Rectum (tissue), 1 donor: ENCODE measurements around the genes UCK2, POGK and CREG1.

DNA sequence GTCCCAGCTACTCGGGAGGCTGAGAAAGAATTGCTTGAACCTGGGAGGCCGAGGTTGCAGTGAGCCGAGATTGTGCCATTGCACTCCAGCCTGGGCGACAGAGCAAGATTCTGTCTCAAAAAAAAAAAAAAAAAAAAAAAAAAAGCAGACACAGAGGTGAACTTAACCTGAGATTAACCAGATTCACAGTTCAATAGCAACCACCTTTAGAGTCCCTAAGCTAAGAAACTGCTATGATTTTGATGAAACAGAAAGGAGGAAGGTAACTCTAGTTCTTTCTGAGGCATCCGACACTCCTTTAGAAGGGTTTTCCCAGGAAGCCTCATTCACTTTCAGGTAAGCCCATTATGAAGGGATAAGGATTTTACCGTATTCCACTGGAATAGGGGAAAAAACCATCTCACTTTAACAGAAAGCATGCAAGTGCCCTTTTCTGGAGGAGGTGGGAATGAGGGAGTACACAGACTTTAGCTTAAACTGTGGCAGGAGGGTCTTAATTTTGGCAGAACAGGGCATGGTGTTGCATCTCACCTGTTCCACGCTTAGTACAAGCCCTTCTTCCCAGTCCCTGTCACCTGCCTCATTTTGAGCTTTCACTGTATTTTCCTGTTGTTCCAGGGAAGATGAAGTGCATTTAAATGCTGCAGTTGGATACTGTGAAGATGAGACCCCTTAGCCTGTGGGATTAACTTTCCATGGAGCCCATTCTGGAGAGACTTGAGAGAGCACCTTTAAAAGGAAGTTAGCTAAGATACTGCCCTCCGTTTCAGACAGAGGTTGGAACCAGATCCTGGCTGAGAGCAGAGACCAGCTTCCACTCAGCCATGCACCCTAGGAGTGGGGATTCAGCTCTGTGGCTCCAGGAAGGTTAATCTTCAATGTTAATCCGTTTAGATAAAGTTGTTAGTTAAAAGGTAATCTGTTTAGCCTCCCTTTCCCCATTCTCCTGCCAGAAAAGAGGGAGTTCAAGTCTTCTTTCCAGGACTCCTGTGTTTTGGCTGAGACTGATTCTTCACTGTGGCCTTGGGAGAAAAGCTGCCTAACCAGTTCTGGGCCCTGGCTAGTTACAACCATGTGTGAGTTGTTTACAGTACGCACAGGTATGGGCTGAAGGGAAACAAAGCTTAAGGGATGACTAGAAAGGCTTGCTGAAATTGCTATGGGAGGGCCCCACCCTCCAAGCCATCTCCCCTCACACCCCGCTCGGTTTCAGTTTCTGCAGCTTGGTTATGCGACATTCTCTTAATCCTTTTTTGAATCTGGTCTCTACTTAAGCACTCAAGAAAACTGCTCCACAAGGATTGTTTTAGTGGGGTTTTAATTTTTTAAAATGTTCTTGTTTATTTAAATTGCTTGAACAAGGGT is 42.6 kb downstream of the PBX1 start:
- PRO-cap = bidirectional peak, plus-strand start at position 1,212 of the sequence, minus-strand start at position 1,017 of the sequence

GRCh38 chr1:164765580-164766156 is 206.7 kb downstream of the PBX1 start:
- PRO-cap = no peak

DNA sequence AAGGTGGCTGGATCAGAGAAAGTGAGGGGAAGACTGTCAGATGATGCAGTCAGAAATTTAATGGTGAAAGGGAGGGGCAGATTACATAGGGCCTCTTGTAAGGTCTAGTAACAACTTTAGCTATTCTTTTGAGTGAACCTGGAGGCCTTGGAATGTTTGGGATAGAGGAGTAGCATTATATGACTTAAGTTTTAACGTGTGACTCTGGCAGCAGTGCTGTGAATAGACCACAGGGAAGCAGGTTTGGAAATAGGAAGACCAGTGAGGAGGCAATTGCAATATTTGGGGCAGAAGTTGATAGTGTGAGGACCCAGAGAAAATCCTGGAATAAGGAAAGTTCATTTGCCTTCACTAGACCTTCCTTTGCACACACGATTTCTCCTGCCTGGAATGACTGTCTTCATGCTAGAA is 302.9 kb downstream of the PBX1 start:
- PRO-cap = no peak

GRCh38 chr1:165281146-165281345 is 75.5 kb downstream of the LMX1A start:
- PRO-cap = unidirectional peak, minus-strand start at chr1:165281209

DNA sequence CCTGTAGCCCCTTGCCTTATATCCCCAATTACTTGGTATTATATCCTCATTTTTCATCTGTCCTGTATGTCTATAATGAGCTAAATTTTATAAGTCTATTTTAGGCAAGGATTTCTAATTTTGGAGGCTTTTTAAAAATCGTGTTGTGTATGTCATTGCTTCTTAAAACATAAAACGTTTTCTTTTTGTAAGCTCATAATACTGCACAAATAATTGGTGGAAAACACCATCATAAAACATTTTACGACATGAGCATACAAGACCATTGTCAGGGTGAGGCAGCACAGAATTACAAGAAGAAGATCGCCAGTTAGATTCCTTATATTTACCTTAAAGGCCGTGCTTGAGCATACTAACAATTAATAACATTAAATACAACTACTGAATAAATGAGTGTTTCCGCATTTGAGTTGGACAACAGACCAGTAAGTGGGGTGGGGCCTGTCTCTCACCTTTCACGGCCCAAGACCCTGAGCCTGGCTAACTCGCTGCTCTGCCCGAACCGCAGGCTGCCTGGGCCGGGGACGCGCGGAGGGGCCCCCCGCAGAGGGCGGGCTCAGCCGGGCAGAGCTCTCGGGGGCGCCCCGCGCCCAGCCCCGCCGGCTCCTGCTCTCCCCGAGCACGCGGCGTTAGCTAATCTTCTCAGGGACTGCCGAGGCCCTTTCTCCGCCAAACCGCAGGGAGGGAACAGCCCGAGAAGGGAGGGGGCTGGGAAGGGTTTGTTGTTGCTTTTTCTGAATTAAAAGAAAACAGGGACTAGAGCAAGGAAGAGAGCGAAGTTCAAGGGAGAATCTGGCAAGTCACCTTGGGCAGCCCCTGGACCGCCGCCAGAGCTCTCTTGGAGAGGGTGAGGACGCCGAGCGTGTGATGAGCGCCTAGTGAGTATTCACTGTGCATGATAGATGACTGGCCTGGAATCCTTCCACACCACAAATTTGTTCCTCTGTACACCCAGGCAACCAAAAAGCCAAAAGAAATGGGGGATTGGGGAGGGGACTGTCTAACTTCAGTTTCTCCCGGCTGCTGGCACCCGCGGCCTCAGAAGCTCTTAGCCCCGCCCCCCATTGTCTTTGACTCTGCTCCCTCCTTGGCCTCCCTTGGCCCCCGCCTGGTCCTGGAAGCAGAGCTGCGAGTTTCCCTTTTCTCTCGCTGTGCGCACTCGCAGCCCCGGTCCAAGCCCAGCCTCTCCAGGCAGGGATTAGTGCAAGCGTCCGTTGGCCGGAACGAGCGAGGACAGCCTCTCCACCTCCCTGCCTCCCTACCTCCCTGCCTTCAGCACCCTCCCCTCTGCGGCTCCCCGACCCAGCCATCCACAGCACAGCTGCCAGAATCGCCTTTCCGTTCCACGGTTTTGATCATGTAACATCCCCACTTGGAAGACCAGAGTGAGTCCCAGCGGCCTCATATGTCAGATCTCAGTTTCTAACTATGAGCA is 19.6 kb upstream of the LMX1A start:
- PRO-cap = unidirectional peak, plus-strand start at position 286 of the sequence; bidirectional peak, plus-strand start at position 970 of the sequence, minus-strand start at position 818 of the sequence; bidirectional peak, plus-strand start at position 1,158 of the sequence, minus-strand start at position 1,050 of the sequence

DNA sequence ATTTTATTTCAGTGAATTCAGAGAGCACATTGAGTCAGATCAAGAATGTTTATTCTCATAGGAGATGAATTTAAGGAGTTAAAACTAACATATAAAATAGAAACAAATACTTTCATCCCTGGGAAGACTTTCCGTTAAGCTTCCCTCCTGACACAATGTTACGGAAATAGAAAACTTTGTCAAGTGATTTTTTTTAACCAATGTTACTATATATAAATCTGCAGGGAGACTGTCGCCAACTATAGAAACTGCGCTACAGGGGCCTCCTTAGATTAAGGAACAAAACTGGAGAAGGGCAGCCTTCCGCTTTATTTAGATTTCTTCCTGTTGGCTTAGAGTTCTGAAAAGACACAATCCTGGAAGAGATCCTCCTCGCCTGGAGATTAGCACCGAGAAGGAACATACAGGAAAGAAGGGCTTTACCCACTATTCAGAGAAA is 1.4 kb downstream of the MGST3 start:
- PRO-cap = no peak

DNA sequence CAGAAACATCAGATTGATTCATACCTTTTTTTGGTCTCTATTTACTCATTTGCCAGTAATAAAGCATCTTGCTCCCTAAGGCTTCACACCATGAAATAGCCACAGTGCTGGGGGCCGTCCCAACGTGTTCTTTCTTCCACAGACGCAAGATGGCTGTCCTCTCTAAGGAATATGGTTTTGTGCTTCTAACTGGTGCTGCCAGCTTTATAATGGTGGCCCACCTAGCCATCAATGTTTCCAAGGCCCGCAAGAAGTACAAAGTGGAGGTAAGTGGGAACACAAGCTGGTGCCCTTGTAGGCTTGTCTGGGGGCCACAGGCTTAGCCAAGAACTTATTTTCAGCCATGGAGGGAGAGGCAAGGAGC is 18.6 kb downstream of the MGST3 start:
- PRO-cap = unidirectional peak, plus-strand start at position 141 of the sequence

DNA sequence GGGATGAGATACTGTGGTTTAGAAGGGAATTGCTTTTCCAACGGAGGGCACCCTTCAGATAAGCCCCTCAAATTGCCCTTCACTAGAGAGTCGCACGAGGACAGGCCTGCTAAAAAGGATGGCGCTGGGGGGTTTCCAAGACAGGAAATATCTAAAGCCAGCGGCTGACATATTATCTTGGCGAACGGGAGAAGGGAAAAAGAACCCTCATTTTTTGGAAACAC is 527 bp upstream of the UCK2 start:
- PRO-cap = no peak

GRCh38 chr1:165827417-165828290 is at the start of gene UCK2:
UCK2 (plus strand) TSS chr1:165827614.
- PRO-cap = bidirectional peak, plus-strand start at chr1:165827631, minus-strand start at chr1:165827495; bidirectional peak, plus-strand start at chr1:165827930, minus-strand start at chr1:165827972; bidirectional peak, plus-strand start at chr1:165828441, minus-strand start at chr1:165828076

DNA sequence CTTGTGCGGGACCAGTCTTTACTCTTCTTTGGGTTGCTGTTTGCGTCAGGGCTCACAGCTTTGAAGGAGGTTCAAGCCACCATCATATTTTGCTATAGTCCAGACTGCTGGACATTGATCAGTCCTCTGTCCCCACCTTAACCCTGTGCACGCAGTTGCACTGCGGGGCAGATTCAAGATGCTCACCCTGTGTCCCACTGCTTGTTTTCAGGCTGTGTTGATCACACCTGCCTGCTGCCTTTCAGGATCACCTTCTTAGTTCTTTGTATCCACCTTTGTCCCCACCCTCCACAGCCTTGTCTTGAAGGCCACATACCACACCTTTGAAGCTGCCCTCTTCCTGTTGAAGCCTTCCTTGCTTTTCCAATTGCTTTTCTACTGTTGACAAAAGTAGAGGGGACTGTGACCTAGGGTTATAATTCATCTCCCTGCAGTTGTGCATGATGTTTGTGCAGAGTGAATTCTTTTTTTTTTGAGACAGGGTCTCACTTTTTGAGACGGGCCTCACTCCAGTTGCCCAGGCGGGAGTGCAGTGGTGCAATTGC is 32.6 kb downstream of the UCK2 start:
- PRO-cap = unidirectional peak, minus-strand start at position 257 of the sequence

DNA sequence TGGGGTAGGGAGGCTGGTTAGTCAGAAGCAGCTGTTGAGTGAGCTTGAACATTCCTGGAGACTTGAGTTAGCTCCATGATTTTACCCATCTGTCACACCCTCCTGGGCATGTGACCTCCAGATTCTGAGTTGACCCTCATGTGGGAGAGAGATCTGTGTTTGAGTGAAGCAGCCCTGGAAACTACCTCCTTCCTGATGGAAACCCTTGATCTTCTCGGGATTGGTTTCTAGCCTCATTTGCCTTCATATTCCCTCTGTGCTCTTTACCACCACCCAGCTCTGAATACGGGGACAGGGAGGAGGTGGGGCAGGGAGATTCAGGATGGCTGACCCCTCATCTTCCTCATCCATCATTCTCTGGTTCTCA is 71.6 kb downstream of the UCK2 start:
- PRO-cap = no peak

DNA sequence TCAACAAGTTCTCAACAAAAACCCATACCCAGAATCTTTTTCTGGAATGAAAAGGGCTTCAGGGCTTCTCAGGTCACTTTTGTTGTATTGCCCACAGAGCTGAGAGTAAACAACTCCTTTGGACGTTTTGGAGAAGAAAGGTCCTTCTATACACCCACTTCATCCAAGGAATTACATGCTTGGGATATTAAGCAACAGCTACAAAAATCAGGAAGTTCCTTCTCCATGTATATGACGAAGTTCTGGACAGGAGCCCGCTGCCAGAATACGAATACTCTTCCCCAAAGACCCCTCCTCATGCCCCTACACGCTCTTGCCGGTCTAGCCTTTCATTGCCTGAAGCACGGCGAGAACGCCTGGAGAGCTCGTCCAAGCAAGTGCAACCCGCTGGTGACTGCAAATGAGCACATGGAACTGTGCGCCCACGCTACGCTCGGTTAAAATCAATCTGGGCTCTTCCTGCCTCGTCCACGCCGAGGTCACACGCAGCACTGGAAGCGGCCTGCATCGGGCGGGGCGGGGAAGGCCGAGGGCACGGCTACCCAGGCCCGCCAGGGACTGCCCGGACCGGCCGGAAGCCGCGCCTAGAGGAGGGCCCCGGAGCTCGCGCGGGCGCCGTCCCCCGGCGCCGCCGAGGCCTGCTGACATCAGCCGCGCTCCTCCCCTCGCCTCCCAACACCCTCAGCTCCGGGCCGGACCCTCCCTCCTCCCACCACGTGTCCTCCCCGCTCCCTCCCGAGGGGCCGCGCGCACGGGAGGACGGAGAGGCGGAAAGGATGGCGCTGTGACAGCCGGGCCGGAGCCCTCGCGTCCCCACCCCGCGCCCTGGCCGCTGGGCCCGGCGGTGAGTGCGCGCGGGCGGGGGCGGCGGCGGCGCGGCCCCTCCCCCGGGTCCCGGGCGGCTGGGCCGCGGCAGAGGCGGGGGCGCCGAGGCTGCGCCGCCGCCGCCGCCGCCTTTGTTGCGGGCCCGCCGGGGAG is at the start of gene POGK:
Gene POGK, plus strand, starts transcription at position 715 of the 978 bp plus-strand sequence.
- PRO-cap = bidirectional peak, plus-strand start at position 762 of the sequence, minus-strand start at position 560 of the sequence

GRCh38 chr1:166902139-166902771 is 26.2 kb upstream of the TADA1 start:
- PRO-cap = unidirectional peak, plus-strand start at chr1:166902566

- PRO-cap = no peak
These were observed 34.6 kb downstream of the POU2F1 start for GRCh38 chr1:167255075-167255832.

DNA sequence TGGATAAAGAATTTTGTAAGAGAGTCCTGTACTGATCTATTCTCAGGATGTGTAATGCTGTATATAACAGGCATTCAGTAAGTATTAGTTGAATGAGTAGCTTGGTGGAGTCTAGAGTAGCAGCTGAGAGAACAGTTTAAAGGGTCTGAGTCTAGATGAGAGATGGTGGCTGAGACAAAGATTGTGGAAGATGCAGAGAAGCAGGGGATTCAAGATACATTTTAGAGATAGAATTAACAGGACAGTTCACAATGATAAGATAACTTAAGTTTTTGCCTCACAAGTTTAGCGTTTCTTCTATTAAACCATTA is 44.4 kb downstream of the POU2F1 start:
- PRO-cap = no peak

- PRO-cap = no peak
These were observed 84.9 kb downstream of the CD247 start for GRCh38 chr1:167433227-167434114.

DNA sequence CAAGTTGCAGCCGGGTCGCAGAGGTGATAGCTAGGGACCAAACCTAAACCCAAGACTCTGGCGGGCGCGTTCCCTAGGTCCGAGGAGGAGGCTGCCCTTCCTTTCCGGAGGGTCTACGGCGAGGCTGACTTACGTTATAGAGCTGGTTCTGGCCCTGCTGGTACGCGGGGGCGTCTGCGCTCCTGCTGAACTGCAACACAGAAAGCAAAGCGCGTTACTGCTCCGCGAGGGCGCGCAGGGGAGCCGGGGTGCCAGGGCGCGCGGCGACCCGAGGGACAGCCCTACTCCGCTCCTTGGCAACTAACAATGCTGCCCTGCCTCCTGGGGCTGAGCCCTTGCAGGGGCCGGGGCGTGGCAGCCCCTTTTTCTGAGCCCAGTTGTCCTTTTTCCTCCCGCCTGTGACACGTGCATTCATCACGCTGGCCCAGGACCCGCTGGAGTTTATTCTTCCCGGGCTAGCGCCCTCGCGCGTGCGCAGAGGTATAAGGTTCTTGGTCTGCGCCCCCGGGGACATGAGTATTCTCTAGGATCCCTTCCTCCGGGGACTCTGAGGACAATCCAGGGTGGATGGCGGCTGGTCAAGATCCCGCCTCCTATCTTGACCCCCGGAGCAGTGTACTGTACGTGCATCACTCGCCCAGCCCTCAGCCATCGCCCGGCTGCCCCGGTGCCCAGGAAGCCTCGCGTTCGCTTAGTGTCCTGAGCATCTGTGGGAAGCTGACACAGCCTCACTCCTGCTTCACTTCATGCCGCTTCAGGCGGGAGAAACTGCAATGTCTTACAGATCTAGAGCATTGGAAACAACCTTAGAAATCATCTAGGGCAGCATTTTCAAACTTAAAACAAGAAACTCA is 78.9 kb downstream of the CD247 start:
- PRO-cap = no peak

DNA sequence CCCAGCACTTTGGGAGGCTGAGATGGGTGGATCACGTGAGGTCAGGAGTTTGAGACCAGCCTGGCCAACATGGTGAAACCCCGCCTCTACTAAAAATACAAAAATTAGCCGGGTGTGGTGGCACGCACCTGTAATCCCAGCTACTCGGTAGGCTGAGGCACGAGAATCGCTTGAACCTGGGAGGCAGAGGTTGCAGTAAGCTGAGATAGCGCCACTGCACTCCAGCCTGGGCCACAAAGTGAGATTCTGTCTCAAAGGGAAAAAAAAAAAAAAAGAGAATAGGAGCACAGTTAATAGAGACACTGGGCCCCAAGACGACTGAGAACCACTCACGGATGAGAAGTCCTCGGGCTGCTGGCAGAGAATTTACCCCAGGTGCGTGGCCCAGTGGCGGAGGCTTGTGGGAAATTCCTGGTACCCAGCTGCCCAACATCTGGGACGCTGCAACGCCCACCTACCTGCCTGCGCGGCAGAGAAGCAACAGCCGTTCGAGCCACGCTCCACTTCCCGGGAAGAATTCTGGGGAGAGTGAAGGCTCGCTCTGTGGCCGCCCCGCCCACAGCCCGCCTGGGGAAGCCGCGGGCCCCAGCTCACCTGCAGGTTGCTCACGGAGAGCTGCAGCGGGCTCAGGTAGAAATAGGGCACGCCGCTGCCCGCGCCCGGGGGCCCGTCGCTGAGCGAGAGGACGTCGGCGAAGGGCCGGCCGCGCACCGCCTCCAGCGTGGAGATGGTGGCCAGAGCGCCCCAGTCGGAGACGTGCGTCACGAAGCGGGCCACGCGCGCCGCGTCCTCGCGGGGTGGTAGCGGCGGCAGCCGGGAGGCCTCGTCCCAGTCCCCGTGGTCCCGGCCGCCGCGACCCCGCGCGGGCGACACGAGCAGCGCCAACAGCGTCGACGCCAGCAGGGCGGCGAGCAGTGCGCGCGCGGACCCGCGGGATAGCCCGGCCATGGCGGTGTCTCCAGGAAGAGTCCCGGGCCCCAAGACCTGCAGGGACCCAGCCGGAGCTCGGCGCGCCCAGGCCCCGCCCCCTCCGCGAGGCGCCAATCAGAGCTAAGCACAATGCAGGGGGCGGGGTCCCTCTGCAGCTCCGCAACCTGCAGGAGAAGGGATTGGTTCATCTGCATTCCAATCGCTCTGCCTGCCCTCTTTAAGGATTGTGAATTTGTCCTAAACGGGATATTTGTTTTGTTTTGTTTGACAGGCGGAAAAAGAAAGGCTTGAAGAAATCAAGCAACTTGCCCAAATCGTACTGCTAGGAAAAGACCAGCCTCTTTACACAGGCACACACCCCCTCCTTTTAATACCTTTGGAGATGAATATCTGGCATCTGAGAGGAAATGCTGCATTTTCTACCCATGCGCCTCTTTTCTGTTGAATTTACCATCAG is at the start of gene CREG1:
Gene CREG1, minus strand, starts transcription at position 969 of the 1,387 bp plus-strand sequence.
- PRO-cap = bidirectional peak, plus-strand start at position 620 of the sequence, minus-strand start at position 521 of the sequence; bidirectional peak, plus-strand start at position 722 of the sequence, minus-strand start at position 729 of the sequence; bidirectional peak, plus-strand start at position 1,123 of the sequence, minus-strand start at position 962 of the sequence

- PRO-cap = unidirectional peak, minus-strand start at chr1:167617785
These were observed 12.6 kb upstream of the RCSD1 start for GRCh38 chr1:167617221-167618138.

DNA sequence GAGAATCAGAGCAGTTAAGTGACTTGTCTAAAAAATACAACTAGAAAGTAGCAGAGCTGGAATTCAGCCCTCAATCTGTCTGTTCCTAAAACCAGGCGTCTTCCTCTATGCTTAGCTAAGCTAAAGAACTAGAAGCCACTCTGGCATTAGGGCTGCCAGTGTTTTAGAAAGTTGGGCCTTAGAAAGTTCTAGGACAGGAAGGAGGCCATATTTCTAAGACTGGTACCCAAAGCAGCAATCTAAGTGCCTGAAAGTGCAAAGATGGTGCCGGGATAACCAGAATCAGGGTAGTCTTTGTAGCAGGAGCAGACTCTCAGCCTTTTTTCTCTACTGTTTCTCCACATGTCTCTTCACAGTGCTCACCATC is 1.3 kb upstream of the RCSD1 start:
- PRO-cap = no peak